ENCODE measurements around the genes OTX2, ARMH4, GPR135, CCDC175 and PCNX4.

DNA sequence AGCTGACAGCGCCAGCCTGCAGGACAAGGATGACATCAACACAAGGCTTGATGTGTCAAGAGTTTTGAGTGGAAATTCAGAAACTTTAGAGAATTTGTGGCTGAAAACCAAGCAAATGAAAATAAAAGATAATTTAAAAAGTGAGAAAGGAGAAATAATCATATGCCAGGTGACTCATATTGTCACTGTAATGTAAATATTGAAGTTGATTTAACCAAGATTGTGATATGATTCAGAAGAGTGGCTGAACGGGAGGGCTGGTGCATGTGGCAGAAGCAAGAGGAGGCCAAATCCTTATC, 23.0 kb upstream of the TBPL2 start:
- RAMPAGE, total RNA = no peak

DNA sequence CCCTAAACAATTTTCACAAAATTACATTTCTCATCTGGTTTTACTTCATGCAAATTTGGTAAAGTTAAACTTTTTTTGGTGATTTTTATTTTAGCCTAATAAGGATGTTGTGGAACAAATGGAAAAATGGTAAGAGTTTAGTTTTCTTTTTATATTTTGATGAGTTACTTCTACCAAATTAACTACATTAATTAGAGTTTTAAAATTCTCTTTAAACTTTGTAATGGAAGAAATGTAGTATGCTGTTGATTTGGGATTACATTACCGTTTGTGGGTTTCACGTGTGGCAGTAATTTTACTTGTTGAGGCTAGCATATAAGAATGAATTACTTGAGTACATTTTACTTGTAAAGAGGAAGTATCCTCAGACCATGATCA, 66.9 kb downstream of the KTN1 start:
- RAMPAGE, total RNA = no peak

- RAMPAGE, total RNA = no peak
These were observed 122.0 kb downstream of the PELI2 start for GRCh38 chr14:56240057-56240820.

DNA sequence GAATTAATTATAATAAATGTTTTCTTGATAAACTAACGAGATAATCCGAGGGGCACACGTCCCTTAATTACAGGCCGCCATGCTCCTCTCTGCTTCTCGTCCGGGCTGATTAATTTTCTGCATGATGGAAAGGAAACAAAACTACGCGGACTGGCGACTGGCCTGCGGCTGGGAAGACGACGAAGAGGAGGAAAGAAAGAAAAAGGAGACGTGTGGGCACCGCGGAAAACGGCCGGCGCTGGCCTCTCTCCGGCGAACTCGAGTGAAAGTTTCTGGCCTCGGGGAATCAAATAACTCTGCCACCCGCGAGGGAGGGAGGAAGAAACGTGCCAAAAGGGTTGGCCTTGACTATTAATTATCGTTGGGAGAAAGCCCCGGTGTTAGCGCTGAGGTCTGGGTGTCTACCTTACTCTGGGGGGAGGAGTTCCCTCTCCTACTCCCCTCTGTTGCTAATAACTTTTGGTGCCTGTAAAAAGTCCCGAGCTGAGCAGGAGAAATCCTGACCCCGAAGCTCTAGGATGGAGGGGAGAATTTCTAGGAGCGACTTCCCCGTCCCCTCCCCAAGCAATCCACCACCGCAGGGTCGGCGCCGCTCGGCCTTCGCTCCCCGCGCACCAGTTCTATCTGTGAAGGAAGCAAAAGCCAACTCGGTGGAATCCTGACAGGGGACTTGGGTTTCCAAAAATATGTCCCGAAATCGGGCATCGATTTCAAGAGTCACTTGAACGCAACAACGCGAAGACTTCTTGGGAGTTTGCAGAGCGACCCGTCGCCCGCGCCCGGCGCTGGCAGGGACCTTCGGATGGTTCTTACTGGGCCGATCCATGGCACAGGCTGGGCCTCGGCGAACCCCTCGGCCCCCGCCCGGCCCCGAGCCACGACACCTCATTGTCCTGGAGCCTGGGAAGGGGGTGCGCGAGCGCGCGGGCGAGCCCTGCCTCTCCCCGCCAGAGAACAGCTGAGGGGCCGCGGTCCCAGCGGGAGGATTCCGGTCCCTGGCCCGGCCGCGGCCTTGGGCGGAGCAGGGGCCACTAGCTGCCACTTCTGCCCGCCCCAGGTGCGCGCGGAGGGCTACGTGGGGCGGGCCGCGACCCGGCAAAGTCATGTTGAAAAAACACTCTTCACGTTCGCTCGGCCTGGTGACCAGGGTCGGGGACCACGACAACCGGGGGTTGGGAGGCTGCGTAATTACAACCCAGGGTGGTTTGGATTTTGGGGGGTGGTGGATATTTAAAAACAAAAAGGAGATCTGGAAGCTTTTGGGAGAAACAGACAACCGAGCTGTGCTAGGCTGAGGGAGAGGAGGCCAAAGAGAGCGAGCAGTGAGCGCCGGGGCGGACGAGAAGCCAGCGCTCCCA, 1.6 kb downstream of the OTX2 start:
- RAMPAGE, total RNA = no peak

- RAMPAGE, total RNA = no peak
These were observed at the start of gene OTX2 for GRCh38 chr14:56810328-56810837. TSS of gene OTX2 (minus strand) at chr14:56810479.

DNA sequence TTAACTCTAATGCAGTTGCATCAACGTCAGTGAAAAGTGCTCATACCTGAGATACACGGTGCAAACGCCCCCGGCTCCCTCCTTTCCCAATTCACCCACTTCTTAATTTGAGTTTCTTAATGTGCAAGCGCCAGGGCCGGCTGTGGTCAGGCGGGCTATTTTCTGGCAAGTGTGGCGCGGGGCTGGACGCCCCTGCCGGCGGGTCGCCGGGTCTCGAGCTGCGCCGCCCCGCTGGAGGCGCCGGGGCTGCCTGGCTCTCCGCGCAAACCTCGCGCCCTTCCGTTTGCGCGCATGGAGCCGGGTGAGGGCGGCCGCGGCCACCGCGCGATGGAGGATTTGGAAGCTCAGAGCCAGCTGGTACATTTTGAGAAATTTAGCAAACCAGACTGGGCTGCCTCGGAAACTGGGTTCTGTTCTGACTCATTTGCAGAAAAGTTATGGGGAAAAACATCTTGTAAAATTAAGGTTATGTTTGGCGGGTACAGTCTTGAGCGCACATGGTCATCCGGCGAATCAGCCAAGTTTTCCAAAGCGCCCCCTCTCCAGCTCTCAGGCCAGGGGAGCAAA, 6.3 kb upstream of the OTX2 start:
- RAMPAGE, total RNA = no peak

GRCh38 chr14:57057736-57058176, 210.9 kb downstream of the EXOC5 start:
- RAMPAGE, total RNA = no peak

DNA sequence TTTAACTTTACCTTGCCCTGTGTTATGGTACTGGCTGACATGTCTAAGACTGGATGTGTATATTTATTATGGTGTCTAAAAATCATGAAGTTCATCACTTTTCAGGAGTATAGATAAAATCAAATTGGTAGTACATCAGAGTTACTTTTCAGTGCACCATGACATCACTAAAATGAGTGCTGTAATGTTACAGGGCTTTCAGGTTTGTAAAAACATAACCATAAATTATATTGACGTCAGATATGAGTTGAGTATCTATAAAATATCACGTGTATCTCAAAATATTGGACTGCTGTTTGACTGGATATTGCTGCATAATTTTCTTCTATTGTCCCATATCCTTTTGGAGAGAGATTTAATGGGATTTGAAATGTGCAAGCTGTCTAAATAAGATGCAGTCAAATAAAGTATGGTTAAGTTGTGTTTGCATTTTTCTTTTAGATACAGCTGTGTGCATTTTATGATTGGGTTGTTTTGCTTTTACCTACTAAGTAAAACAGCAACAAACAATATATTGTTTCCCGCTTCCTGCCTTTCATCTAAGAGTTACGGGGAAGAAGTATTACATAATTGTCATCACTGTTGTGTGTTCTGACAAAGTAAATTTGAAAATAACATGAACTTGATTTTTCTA, 22.1 kb downstream of the NAA30 start:
- RAMPAGE, total RNA = no peak

DNA sequence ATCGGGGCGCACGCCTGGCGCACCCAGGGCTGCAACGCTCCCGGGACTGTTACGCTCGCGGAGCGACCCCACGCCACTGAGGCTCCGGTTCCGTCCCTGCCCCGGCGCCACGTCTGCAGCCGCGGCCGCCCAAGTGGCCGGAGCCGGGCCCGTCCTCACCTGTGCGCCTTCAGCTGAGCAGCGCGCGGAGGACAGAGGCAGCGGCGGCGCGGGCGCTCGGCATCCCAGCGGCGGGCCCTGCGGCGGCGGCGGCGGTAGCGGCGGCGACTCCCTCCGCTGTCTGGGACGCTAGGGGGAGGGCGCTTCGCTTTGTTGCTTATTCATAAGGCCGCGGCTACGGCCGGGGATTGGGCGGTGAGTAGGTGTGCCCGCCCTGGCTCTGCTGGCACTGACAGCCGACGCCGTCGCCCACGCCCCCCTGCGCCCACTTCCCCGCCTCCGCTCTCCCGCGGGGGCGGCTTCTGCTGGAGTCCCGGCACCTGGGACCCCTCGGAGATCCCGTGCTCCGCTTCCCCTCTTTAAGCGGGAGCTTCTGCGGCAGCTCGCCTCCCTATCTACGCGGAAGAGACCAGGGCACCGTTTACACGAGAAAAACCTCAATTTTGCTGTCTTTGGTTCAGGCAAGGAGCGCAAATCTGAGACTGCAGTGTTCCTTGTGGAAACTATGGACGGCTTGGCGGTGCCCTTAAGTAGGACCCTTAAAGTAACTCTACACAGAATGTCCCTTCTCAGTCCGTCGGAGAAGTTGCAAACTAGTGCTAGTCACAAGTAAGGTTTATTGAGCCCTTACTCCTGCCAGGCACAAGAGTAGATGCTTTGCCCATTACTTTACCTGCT, at the start of gene ARMH4:
ARMH4 (minus strand) TSS at position 298 of the 837 bp plus-strand sequence.
- RAMPAGE, total RNA = no peak

GRCh38 chr14:58200816-58201338, 928 bp downstream of the ACTR10 start:
- RAMPAGE, total RNA = no peak

DNA sequence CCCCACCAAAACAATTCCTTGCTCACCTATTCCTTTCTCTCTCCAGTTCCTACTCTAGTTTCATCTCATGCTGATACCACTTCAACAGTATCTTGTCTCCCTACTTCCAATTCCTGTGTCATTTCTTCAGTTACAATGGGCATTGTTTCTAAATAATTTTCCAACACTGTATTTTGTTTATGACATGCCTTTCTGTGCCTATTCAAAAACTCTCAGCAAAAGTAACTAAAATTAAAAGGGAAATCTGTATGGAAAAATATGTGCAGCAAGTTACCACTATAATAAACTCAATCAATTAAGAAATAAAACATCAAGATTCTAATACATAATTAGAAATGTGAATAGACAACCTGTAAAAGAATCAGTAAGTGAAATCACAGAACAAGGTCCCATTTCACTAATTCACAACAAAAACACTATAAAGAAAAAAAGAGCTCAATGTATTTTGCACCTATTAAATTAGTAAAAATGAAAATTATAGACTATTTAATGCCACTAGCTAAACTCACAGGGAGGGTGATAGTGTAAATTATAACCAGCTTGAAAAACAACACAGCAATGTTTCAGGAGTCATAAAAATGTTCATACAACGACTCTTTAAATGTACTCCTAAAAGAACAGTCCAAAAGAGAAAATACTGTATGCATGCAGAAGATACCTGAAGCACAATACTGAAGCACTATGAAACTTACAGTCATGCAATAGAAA, 9.3 kb upstream of the ARID4A start:
- RAMPAGE, total RNA = no peak

- RAMPAGE, total RNA = no peak
These were observed 1.5 kb downstream of the ARID4A start for GRCh38 chr14:58299742-58300385.

- RAMPAGE, total RNA = no peak
These were observed 48.2 kb upstream of the TOMM20L start for GRCh38 chr14:58347297-58348132.

DNA sequence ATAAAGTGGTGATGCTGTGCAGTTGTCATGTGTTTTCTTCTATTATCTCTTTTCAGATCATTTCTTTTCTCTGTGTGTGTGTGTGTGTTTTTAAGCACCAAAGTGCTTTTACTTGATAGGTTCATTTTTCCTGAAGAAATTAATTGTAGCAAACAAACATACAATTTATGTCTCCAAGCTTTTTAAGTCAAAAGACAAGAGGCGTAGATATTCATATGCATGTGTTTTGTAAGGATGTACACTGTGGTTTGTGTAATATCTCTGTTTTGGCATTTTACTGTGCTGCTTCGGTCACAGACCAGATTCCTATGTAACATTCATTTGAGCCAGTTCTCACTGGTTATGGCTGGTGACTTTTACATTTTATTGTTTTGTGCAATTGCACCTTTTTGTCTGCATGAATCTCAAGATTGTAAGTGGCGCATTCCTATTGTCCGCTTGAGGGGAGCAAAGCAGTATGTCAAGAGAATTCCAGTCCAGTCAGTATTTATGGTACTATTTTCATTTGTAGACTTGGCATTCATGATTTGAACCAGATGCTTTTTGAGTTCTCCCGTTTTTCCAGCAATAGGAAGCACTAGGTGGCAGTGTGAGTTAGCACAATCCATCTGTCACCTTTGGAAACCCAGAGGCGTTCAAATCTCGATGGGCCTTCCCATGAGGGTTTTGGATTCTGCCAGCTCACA, 1.9 kb downstream of the DACT1 start:
- RAMPAGE, total RNA = no peak

DNA sequence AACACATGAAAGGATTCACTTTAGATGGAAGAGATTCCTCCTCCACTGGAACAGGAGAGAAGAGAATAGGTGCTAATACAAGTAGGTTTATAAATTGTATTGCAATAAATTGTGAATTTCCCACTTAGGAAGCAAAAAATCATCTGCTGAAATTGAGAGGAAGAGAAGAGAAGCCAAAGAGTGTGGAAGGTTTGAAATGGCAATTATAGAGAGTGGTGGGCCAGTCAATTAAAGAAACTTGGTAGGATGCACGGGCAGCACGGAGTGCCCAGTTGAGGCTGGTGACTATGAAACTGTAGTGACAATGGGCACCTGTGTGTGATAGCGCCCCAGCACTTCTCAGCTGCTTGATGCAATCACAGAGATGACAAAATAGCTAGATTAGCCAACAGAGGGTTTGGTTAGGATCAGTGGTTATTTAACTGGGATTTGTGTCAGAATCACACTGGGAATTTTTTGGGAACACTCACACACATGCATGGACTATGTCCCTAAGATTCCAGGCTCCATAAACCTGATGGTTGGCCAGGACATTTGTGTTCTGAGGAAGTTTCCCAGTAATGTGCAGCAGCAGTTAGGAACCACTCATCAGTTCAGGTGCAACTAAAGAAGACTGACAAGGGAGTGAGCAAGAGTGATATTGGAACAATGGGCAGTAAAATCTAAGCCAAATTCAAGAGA, 51.3 kb upstream of the DAAM1 start:
- RAMPAGE, total RNA = no peak

- RAMPAGE, total RNA = no peak
These were observed at the start of gene GPR135 for GRCh38 chr14:59464520-59465563. TSS of gene GPR135 (minus strand) at chr14:59465380.

- RAMPAGE, total RNA = no peak
These were observed at the start of gene CCDC175 for GRCh38 chr14:59576133-59576936. TSS of gene CCDC175 (minus strand) at chr14:59576812.

GRCh38 chr14:60091491-60092595, at the start of gene PCNX4:
TSS of gene PCNX4 (plus strand) at chr14:60091923.
- RAMPAGE, total RNA = no peak

- RAMPAGE, total RNA = no peak
These were observed 26.5 kb downstream of the DHRS7 start for GRCh38 chr14:60138457-60139281.

GRCh38 chr14:60204887-60205660, 39.9 kb upstream of the DHRS7 start:
- RAMPAGE, total RNA = no peak

All from foreskin keratinocyte (primary cell).